ENCODE measurements around the gene GCM2.

DNA sequence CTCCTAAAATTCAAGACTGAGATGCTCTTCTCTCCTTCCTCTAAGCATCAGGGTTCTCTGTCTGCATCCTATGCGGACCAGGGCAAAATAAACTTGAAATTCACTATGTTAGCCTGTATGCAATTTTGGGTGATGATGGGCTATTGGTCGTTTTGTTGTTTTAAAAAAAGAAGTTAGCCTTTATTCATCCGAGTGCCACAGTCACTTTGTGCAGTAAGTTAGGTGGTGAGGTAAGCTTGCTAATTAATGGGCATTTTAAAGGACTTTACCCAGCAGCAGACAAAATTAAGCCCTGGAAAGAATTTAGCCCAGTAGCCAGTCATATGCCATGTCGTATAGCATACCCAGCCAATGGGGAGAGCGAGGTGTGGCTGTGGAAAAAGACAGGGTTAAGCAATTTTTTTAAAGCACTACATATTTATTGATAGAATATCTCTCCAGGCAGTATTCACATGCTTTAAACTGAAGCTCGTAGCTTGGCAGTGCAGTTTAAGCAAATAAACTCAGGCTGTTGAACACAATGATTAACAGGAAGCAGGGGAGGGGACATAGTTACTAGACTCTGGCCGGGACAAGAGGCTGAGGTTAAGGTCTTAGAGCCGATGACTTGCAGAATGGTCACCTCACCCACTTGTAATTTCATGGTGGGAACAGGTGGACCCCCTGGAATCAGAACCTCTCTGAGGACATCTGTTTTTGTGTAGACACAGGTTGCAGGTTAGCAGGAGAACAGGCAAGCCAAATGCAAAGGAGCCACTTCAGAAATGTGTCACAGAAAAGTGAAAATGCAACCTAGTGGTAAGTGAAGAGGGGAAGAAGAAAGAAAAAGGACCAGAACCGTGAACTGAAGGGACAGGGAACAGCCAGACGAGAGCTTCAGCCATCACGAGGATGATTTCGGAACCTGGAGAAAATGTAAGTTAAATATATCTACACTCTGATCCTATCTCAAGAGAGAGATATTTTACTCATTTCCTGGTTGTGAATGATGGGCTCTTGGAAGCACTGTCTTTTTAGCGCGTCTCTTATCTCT is 7.1 kb downstream of the GCNT2 start:
- RRBS, result no CpG with 5 or more reads among the region's 14 CpGs

DNA sequence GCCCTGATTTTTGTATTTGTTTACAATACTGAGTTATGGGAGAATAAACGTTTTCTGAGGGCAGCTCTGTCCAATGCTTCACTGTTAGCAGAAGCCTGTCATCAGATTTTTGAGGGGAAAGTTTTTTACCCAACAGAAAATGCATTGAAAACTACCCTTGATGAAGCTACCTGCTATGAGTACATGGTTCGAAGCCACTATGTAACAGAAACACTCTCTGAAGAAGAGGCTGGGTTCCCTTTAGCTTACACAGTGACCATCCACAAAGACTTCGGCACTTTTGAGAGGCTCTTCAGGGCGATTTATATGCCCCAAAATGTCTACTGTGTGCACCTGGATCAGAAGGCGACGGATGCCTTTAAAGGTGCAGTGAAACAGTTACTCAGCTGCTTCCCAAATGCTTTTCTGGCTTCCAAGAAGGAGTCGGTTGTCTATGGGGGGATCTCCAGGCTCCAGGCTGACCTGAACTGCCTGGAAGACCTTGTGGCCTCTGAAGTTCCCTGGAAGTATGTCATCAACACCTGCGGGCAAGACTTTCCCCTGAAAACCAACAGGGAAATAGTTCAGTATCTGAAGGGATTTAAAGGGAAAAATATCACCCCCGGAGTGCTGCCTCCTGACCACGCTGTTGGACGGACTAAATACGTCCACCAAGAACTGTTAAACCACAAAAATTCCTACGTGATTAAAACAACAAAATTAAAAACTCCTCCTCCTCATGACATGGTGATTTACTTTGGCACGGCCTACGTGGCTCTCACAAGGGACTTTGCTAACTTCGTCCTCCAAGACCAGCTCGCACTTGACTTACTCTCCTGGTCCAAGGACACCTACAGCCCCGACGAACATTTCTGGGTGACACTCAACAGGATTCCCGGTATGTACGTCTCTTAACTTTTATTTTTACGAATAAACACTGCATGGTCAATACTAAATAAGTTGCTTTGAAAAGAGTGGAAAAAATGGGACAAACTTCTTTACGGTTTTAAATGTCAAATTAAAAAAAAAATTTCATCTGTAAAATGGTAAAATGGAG is 8.1 kb downstream of the GCNT2 start:
- RRBS, result no CpG with 5 or more reads among the region's 23 CpGs

GRCh38 chr6:10576178-10576826 is 55.2 kb downstream of the GCNT2 start:
- RRBS, result no CpG with 5 or more reads among the region's 6 CpGs

DNA sequence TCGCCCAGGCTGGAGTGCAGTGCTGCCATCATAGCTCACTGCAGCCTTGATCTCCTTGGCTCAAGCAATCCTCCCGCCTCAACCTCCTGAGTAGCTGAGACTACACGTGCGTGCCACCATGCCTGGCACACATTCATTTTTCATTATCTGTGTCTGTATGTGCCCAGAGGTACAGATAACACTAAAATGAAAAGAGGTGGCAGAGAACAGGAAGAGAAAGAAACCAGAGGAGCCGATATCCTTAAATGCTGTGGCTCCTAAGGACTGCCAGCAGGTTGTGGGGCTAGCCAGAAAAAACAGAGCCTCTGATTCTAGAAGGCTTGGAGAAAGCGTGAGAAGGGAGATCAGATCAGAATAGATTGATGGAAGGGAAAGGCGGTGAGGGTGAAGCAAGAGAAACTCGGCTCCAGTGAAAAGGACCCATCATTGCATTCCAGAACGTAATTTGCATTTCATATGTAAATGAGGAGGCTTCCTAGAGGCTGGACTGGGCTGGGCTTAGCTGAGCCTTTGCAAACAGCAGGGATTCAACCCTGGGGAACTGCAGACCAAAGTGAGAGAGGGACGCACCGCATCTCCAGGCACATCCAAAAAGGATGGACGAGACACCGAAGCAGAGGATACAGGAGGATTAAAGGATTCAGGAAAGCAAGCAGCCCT is 64.2 kb downstream of the GCNT2 start:
- RRBS, result no CpG with 5 or more reads among the region's 13 CpGs

DNA sequence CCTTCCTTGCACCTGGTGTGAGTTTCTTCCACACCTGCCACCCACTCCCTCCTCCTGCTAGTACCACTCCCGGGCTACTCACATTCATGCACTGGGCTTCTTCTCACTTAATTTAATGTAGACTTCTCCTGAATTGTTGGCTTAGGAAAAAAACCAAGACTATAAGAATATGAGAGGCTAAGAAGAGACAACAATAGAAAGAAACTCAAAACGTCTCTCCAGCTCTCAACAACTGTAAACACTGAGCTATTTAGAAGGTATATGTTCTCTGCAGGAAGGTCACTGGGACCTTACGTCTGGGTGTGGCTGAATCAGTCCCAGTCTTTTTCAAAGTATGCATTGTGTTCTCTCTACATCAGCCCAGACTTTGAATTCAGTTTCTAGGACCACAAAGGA is 70.5 kb downstream of the GCNT2 start:
- RRBS, result no CpG with 5 or more reads among the region's 3 CpGs

- RRBS, result 42% methylated on average over 12 of the region's 17 CpGs
Observed at GRCh38 chr6:10881866-10882194, at the start of gene GCM2. Gene GCM2 (minus strand): TSS chr6:10882041.

DNA sequence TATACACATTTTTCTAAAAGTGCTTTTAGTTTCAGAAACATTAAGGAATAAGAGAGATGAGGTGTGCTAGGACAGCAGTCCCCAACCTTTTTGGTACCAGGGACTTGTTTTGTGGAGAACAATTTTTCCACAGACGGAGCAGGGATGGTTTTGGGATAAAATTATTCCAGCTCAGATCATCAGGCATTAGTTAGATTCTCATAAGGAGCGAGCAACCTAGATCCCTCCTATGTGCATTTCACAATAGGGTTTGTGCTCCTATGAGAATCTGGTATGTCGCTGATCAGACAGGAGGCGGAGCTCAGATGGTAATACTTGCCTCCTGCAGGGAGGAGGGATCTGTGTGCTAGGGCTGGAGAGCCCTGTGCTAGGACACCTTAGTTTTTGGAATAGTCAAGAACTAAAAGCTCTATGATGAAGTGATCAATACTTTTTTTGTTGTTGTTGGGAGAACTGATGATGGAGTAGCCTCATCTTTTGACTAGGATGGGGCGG is 2.5 kb downstream of the SMIM13 start:
- RRBS, result no CpG with 5 or more reads among the region's 5 CpGs

DNA sequence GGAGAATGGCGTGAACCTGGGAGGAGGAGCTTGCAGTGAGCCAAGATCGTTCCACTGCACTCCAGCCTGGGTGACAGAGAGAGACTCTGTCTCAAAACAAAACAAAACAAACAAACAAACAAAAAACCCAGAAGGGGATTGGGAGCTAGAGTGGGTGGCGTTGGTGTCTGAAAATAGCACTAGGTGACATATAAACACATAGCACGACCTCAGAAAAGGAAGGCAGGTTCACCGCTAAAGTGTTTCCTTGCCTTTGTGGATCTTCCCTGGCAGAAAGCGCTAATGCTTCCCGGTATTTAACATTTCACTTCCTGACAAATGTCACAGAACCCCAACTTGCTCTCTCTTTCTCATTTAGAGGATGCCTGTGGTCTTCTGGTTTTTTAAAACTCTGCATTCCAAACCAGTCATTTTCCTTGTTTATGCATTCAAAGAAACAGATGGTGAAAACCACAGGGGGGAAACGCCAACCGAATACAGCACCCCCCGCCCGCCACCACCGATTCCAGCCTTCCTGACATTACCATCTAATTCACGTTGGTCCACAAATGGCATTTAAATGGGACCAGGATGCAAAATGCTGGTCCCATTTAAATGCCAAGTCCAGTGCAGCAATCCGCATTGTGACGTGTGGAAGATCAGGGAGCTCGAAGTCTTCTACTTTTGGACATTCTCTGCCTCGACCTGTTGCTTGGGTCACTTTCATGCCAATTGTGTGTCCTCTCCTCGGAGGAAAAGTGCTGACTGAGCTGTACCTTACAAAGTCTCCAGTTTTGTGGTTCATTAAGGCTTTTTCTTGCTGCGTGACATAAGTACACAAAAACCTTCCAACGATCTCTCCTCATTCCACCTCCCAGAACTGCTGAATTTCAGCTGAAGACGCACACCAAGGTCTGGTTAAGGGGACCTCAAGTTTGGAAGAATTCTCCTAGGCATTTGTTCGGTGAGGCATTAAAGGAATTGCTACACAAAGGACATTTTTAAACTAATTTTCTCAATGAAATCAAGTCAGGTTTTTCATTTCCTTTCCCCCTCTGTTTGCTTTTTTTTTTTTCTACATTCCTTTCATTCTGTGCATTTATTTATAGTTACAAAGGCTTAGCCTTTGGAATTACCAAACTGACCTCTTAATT is 35.9 kb downstream of the NEDD9 start:
- RRBS, result no CpG with 5 or more reads among the region's 22 CpGs

DNA sequence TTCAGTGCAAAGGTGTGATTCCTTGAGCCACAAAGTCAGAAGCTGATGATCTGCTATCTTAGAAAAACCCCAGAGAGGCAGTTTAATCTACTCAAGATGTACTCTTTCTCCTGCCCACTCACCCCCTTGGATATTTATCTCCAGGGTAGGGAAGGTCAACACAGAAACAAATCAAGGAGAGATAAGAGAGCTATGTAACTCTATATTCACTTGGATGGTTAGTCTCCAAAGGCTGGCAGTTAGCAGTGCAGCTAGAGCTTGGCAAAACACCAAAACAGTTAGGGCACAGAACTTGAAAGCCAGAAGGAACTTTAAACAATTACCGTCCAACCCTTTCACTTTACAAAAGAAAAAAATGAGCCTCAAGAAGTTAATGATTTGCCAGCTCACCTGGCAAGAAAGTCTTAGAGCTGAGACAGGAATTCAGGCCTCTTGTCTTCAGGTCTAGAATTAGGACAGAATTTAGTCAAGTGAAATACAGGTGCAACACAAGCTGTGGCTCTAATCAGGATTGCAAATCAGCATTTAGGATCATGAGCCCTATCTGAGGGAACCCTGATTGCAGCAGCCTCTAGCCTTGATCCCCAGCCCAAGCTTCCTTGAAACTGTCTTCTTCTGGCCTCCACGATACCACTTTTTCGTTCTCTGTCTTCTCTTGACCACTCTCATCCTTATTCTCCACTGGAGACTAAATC is 15.0 kb downstream of the NEDD9 start:
- RRBS, result no CpG with 5 or more reads among the region's 3 CpGs

- RRBS, result no CpG with 5 or more reads among the region's 6 CpGs
Observed at GRCh38 chr6:11220132-11220675, 12.3 kb downstream of the NEDD9 start.

GRCh38 chr6:11222409-11222799 is 10.1 kb downstream of the NEDD9 start:
- RRBS, result no CpG with 5 or more reads among the region's 3 CpGs

GRCh38 chr6:11241716-11242307 is 9.3 kb upstream of the NEDD9 start:
- RRBS, result 58% methylated on average over 6 of the region's 20 CpGs

GRCh38 chr6:11287854-11288611 is 55.6 kb upstream of the NEDD9 start:
- RRBS, result no CpG with 5 or more reads among the region's 9 CpGs

DNA sequence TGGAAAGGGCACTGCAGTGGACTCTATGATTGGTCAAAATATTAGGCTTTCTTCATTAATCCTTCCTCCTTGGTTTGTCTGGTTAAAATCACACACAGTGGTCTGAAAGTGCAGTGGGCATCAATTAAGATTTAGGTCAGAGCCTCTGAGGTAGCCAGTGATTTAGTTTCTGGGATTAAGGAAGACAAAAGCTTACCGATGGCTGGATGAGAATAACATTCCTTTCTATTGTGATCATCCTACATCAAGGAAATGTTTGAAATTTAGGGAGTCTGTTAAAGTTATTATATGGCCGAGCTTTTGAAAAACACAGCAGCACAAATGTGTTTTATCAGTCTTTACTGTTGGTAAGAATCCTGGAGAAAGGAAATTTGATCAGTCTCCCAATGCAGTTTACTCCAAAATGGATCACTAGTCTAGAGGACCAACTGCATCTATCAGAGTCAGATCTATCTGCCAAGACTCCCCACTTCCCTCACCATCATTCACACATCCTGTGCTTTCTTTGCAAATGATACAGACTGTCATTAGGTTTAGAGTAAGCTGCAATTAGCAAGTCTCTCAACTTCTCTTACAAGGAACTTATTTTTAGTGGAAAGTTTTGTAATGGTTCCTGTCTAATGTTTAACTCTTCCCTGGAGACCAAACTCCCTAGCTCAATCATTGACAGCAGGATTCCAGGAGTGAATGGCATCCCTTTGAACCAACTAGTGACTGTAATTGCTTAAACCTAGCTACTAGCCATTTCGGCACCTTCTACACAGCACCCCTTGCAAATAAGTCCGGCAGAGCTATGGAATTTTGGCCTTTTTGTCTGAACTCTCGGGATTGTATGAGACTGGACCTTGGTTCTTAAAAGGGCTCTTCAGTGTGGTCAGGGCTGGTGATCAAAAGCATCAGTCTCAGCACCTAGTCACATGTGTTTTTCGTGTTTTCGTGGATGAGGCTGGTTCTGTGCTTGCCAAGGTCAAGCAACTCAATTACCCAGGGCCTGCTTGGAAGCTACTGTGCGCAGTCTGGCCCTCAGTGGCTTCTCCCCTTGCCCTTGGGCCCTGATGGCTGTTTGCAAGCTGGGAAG is 135.0 kb upstream of the NEDD9 start:
- RRBS, result no CpG with 5 or more reads among the region's 8 CpGs

GRCh38 chr6:11373914-11374685 is 141.6 kb upstream of the NEDD9 start:
- RRBS, result no CpG with 5 or more reads among the region's 5 CpGs

- RRBS, result no CpG with 5 or more reads among the region's 9 CpGs
Observed at GRCh38 chr6:11723122-11723716, 55.4 kb downstream of the ADTRP start.

DNA sequence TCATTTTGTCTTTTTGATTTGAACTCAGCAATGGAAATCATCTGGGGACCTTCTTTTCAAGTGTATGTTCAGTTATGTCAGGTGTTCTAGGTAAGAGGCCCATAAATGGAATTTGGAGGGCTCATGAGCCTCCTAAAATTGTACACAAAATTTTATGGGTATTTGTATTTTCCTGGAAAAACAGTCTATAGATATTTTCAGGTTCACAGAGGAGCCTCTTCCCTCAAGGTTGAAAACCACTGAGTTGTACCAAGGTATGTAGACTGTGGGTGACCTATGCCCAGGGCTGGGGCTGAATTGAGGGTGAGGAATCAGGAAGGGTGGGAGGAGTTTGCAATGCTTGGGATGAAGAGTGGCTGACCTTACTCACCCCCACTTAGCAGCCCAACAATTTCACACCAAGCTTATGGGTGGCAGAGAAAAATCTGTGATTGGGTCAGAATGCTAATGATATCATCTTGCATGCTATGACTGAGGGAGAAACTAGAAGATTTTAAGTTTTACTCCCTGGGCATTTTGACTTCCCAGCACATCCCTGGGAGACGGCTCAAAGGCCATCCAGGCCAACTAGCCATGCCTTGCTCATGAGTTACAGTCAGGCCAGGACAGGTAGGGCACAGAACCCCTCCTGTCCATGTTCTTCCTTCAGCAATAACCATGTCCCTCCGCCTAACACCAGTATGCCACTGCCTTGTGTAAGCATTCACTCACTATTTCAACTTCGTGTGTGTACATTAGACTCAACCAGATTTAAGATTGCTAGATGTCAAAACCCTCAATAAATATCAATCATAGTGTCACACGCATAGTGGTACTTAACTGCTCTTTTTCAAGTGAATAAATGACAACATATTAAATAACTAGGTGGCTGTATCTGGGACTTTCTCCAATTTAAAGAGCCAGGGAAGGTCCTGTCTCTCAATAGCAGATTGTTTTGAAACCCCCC is 16.7 kb downstream of the ADTRP start:
- RRBS, result no CpG with 5 or more reads among the region's 4 CpGs

GRCh38 chr6:11806529-11807295 is 28.1 kb upstream of the ADTRP start:
- RRBS, result no CpG with 5 or more reads among the region's 15 CpGs

GRCh38 chr6:11937101-11937439 is 75.0 kb upstream of the HIVEP1 start:
- RRBS, result no CpG with 5 or more reads among the region's 2 CpGs

DNA sequence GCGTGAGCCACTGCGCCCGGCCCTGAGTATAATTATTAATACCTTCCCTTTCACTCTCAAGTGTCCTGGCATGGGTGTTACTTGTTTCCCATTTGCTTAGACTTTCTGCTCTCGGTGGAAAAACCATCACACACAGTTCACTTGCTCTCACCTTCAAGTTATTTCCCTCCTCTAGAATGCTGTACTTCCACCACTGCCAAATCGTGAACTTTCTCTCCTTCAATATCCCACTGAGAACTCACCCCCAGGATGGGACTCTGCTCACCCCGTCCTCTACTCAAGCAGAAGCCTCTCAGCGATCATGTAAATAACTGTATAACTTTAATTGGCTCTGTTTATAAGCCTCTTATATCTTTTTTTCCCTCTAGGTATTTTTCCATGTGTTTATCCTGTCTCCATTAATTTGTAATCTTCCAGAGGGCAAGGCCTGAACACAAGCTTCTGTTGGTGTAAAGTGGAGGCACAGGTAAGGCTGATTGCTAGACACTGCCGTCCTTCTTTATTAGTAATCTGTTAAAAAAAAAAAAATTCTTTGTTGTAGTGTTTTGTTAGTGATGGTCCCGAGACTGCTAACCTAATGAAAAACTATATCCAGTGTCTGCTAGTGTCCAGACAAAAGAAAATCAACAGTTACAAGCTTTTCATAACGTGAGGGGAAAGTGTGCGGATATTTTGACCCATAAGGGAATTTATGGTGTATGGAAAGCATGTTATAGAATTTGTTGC is 4.4 kb upstream of the HIVEP1 start:
- RRBS, result no CpG with 5 or more reads among the region's 11 CpGs

Measured in T47D (cell line).